Right common carotid artery plus branches (tissue), 1 donor: Measurements from ENCODE around the gene CHAD.

DNA sequence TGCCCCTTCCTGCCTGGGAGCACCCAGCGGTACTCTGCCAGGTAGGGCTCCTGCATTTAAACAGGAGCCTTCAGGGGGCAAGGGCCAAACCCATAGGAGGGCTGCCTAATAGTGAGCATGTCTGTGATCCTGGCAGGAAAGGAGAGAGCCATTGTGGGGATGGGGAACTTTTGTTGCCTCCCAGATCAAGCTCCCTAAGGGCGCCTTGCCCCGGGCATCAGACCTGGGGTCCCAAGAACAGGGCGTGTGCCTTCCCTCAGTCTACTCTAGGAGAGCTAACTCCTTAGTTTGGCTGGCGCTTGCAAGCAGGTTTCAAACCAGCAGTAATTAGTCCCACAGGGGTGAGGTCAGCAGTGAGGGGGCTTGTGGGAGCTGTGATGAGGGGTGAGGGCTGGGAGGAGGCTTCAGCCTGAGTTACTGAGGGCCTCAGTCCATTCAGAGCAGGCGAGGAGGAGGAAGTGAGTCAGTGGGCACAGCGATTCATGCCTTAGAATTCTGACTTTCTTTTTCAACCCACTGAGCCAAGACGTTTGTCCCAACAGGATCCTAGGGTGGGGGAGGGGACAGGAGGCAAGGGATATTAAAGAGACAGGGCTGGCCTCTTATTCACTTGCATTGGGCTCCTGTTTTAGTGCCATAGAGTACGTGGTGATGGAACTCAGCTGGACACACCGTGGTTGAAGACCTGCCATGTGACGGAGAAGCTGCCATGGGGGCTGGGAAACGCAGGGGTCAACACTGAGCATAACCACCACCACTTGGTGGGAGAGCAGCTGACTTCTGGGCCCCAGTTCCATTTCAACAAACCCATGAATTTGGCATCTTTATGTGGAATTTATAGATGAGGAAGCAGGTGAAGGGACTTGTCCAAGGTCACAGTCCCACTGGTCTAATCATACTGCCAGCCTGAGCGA lies 8.4 kb upstream of the ITGA3 start:
- PRO-cap: no peak

GRCh38 chr17:50075190-50075935 lies 19.5 kb downstream of the ITGA3 start:
- PRO-cap: no peak

DNA sequence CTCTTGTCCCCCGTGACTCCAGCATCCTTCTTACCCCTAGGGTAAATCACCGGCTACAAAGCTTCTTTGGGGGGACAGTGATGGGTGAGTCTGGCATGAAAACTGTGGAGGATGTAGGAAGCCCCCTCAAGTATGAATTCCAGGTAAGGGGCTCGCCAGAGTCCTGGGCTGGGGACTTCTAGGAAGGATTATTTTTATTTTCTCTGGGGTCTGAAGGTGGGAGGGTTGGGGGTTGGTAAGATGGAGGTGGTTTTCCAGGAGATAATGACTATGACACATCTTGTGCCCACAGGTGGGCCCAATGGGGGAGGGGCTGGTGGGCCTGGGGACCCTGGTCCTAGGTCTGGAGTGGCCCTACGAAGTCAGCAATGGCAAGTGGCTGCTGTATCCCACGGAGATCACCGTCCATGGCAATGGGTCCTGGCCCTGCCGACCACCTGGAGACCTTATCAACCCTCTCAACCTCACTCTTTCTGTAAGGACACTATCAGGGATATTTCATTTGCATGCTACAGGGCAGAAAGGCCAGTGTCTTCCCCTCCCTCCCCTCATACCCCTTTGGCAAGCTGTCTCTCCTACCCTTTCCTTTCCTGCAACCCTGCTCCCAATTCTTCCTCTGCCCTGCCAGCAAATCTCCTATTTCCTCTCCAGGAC lies 16.2 kb upstream of the PDK2 start:
- PRO-cap: no peak

GRCh38 chr17:50128464-50128999 lies 1.4 kb downstream of the SAMD14 start:
- PRO-cap: no peak

DNA sequence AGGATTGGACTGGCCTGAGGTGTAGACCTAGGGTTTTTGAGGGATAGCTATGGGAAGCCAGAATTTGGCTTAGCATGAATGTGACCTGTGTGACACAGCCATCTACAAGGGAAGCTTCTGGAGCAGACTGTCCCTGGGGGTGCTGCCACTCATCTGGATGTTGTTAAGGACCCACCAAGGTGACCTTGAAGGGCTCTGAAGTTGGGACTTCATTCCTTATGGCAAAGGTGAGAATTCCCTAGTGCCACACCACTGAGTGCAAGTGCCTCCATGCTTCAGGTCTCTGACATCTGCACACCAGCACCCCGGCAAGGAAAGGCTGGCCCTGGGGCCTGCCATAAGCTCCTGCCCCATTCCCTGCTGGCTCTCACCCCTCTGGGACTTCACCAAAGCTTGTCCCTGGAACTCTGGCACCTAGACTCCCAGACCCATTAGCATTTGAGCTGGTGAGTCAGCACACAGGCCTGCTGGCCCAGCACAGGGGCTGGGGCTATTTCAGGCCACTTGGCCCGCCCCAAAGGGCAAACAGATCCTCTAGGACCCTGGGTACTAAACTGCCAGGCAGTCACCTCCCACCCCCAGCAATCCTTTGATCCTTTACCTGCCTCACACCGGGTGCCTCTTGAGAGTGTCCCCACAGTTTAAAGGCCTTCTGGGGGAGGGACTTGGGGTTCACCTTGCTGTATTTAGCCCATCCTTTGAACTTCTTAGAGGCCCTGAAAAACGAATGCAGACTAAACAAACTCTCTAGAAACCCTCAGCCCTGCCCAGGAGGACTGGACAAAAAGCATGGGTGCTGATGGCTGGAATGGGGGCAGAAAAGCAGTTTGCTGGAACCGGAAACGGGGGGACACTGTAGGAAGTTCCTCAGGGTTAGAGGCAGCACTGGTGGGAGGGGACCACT lies 3.1 kb upstream of the SAMD14 start:
- PRO-cap: no peak

- PRO-cap: no peak
Observed at GRCh38 chr17:50188847-50189296, 12.6 kb downstream of the COL1A1 start.

GRCh38 chr17:50209291-50210113 lies 8.1 kb upstream of the COL1A1 start:
- PRO-cap: bidirectional peak, plus-strand start at chr17:50209905, minus-strand start at chr17:50209579

- PRO-cap: no peak
Observed at GRCh38 chr17:50258995-50259325, 15.3 kb upstream of the TMEM92 start.

DNA sequence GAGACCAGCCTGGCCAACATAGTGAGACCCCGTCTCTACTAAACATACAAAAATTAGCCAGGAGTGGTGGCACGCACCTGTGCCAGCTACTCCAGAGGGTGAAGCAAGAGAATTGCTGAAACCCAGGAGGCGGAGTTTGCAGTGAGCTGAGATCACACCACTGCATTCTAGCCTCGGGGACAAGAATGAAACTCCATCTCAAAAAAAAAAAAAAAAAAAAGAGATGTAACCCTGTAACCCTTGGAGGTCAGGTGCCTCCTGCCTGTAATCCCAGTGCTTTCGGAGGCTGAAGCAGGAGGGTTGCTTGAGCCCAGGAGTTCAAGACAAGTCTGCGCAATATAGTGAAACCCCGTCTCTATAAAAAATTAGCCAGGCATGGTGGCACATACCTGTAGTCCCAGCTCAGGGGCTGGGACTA lies 13.1 kb downstream of the TMEM92 start:
- PRO-cap: no peak

DNA sequence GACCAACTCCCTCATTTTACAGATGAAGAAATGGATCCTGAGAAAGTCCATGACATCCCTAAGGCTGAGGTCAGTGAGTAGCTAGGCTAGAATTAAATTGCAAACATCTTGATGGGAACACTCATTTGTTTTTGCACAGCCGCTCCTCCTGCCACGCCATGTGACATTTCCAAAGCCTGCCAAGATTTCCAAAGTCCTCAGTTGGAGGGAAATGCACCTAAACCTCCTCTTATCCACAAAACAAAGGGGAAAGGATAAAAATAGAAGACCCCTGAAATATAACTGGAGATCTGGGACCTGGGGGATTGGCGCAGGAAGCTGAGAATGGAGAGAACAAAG lies 15.0 kb downstream of the TMEM92 start:
- PRO-cap: bidirectional peak, plus-strand start at position 124 of the sequence, minus-strand start at position 99 of the sequence

GRCh38 chr17:50305021-50305555 lies 30.8 kb downstream of the TMEM92 start:
- PRO-cap: no peak

GRCh38 chr17:50468112-50469324 lies at the start of gene CHAD:
TSS of gene CHAD (minus strand) at chr17:50468880.
- PRO-cap: no peak

DNA sequence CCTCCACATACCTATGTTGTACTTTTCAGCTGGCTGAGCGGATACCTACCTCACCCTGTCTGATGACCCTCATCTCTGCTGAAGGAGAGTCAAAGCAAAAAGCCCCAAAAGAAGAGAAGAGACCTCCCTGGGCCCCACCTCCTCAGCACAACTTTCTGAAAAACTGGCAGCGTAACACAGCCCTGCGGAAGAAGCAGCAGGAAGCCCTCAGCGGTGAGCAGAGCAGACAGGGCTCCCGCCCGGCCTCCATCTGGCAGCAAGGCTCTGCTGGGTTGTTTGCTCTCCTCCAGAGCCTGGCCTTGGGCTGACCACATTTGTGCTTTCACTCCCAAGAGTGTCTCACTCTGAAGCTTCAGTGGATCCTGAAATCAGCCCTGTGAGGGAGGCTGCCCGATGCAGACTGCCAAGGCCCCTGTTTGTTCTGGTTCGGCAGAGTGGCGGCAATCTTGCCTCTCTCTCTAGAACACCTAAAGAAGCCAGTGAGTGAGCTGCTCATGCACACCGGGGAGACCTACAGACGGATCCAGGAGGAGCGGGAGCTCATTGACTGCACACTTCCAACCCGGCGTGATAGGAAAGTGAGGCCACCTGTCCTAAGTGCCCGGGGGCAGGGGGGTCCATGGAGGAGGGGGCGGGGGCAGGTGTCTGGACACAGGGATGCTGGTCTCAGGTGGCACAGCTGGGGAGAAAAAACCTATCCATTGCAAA lies 10.4 kb downstream of the MYCBPAP start:
- PRO-cap: no peak

- PRO-cap: no peak
Observed at GRCh38 chr17:50547564-50548290, 753 bp downstream of the SPATA20 start.

- PRO-cap: no peak
Observed at GRCh38 chr17:50643194-50643966, 8.7 kb downstream of the ABCC3 start.

DNA sequence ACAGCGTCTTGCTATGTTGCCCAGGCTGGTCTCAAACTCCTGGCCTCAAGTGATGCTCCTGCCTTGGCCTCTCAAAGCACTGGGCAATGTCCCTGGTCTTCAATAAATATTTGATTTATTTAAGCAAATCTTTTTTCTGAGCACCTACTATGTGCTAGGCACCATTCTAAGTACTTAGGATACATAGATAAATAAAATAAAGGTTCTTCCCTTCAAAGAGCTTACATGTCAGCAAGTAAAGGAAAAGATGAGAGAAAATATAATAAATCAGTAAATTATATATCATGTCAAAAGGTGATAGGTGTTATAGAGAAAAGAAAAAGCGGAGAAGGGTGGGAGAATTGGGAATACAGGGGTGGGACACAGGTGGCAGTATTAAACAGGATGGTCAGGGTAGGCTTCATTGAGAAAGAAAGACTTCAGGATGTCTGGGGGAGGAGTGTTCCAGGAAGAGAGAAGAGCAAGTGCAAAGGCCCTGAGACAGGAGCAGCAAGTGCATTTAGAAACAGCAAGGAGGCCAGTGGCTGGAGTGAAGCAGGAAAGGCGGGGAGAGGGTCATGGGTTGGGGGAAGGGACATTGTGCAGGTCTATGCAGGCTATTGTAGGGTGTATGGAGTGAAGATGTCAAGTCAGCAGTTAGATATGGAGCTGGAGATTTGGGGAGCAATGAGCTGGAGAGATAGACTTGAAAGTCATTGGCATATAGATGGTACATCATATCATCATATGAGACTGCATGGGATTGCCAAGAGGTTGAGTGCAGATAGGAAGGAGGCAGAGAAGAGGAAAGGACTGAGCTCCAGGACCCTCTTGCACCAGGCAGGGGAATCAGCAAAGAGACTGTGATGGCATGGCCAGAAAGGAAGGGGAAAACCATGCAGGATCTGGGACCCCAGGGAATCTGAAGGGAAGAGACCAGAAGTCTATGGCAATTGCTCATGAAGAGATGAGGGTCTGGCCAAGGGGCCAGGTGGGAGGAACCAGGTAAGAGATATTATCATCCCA lies 11.4 kb downstream of the ABCC3 start:
- PRO-cap: no peak

DNA sequence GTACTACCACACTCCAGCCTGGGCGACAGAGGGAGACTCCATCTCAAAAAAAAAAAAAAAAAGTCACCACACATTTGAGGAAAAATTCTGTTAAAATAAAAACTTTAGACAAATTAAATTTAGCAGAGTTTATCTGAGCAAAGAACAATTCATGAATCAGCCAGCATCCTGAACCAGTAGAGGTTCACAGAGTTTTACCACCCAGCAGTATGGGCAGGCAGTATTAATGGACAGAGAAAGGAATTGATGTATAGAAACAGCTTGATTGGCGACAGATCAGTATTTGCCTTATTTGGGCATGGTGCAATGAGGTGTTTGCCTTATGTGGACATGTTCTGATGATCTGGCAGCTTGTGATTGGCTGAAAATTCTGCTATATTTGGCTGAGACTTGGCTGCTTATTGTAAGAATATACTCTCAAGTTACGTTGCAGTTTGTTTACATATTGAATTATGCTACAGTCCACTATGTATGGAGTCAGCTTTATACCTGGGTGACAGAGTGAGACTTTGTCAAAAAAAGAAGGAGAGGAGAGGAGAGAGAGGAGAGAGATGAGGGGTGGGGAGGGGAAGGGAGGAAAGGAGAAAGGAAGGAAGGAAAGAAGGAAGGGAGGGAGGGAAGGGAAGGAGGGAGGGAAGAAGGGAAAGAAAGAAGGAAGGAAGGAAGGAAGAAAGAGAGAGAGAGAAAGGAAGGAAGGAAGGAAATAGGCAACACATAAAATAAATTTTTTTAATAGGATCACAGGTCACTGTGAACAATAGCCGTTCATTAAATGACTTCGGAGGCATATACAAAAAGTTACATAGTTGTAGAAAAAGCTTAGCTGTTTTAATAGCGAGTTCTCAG lies 14.6 kb downstream of the ABCC3 start:
- PRO-cap: no peak

DNA sequence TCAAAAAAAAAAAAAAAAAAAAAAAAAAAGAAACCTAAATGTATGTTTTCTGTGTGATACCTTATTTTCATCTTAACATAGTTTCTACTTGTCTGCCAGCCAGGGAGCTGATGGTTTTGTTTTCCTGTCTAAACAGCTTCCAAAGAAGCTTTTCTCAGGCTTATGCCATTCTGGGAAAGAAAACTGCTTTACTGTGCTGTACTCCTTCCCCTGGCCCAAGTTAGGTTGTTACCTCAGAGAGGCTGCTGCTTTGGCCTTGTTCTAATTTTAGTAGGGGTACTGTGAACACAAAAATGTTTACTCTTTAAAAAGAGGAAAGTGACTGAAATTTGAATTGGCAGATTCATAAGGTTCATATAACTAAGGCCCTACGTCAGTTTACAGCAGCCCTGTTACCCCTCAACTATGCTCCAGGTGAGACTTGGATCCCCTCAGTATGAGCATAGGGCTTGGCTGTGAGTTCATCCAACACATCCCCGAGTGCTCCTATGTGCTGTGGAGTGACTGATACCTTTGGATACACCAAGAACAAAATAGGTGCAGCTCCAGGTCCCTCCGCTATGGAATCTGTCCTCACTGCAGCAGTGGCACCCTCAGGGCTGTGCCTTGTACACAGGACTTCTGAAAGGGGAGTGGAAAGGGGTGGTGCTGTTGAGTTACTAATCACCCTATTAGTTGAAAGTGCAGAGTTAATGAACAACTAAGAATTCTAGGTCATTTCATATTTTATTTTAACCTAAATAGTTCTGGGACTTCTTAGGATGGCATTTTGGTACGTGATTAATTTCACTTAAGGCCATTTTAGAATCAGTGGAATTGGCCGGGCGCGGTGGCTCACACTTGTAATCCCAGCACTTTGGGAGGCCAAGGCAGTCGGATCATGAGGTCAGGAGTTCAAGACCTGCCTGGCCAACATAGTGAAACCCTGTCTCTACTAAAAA lies 10.4 kb downstream of the ANKRD40CL start:
- PRO-cap: no peak

DNA sequence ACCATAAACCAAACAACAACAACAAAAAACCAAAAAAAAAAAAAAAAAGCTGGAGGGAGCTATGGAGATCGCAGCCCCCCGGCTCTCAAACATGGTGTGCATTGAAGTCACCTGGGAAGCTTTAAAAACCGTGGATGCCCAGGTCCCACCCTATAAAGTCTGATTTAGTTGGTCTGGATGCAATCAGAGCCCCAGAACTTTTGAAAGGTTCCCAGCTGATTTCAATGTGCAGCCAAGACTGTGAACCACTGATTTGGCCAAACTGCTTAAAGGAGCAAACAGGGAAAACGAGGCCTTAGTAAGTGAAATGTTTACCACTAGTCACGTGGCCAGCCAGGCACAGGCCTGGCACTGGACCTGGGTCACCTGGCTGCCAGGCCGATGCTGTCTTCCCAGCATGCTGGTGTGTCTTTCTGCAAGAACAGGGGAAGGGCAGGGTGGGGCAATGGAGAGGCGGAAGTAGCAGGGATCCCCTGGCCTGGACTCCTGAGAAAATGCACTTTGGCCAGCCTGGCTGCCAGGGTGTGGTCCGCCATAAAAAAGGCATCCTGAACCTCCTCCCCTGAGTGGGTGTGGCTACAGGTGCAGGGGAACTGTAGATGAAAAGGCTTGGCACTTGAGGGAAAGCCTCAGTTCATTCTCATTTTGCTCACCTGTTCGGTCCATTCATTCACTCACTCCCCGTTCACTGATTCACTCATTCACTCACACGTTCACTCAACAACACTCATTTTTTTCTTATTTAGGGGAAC lies 931 bp upstream of the ANKRD40CL start:
- PRO-cap: no peak

- PRO-cap: bidirectional peak, plus-strand start at chr17:50866758, minus-strand start at chr17:50866354
Observed at GRCh38 chr17:50866479-50867349, 560 bp upstream of the TOB1 start.